Foreskin keratinocyte (primary cell): Measurements from ENCODE around the genes DEUP1 and PIWIL4.

DNA sequence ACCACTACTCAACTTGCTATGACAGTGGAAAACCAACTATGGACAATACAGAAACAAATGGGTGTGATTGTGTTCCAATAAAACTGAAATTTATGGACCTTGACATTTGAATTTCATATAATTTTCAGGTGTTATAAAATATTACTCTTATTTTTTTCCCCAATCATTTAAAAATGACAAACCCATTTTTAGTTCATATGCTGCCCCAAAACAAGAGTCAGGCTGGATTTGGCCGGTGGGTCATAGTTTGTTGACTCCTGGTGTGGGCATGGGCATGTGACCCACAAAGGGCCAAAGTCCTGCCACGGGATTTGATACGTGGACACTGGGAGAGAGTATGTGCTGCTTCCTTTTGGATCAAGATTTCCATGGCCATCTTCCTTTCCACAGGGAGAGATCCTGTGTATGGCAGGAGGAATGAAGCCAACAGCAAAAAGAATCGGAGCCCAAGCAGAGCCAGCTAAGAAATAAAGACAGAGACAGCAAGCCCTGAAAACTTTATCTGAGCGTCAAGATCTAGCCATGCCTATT lies 26.9 kb upstream of the FZD4 start:
- RAMPAGE, total RNA = no peak

DNA sequence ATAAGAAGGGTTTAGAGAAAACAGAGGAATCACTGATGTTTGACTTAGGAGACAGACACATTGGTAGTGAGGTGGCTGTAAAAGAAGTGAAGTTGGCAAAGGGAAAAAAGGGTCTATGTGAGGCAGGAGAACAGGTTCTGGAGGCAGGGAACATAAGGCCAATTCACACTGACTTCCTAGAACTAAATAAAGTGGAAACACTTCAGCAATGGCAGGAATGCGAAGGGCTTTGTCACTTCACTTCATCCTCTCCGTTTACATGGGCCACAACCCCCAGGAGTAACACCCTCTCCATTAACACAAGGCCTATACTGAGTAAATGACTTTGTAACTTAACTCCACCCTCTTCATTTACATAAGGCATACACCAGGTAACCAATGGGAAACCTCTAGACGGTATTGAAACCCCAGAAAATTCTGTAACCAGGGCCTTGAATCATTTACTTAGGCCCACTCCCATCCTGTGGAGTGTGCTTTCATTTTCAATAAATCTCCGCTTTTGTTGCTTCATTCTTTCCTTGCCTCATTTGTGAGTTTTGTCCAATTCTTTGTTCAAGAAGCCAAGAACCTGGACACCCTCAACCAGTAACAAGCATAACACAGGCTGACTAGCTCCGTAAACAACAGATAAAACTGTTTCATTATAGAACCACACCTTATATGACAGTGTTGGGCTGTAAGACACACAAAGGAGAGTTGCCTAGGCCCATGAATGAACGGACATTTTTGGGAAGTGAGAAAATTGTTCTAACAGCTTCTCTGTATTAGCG lies 36.4 kb downstream of the CTSC start:
- RAMPAGE, total RNA = no peak

GRCh38 chr11:88307809-88308506 lies 29.6 kb downstream of the CTSC start:
- RAMPAGE, total RNA = no peak

DNA sequence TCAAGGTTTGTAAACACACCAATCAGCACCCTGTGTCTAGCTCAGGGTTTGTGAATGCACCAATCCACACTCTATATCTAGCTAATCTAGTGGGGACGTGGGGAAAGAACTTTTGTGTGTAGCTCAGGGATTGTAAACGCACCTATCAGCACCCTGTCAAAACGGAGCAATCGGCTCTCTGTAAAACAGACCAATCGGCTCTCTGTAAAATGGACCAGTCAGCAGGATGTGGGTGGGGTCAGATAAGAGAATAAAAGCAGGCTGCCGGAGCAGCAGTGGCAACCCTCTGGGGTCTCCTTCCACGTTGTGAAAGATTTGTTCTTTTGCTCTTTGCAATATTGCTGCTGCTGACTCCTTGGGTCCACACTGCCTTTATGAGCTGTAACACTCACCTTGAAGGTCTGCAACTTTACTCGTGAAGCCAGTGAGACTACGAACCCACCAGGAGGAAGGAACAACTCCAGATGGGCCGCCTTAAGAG lies 33.3 kb downstream of the NAALAD2 start:
- RAMPAGE, total RNA = no peak

DNA sequence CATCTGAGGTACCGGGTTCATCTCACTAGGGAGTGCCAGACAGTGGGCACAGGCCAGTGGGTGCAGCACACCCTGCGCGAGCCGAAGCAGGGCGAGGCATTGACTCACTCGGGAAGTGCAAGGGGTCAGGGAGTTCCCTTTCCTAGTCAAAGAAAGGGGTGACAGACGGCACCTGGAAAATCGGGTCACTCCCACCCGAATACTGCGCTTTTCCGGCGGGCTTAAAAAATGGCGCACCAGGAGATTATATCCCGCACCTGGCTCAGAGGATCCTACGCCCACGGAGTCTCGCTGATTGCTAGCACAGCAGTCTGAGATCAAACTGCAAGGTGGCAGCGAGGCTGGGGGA lies 55.2 kb upstream of the FAT3 start:
- RAMPAGE, total RNA = no peak

DNA sequence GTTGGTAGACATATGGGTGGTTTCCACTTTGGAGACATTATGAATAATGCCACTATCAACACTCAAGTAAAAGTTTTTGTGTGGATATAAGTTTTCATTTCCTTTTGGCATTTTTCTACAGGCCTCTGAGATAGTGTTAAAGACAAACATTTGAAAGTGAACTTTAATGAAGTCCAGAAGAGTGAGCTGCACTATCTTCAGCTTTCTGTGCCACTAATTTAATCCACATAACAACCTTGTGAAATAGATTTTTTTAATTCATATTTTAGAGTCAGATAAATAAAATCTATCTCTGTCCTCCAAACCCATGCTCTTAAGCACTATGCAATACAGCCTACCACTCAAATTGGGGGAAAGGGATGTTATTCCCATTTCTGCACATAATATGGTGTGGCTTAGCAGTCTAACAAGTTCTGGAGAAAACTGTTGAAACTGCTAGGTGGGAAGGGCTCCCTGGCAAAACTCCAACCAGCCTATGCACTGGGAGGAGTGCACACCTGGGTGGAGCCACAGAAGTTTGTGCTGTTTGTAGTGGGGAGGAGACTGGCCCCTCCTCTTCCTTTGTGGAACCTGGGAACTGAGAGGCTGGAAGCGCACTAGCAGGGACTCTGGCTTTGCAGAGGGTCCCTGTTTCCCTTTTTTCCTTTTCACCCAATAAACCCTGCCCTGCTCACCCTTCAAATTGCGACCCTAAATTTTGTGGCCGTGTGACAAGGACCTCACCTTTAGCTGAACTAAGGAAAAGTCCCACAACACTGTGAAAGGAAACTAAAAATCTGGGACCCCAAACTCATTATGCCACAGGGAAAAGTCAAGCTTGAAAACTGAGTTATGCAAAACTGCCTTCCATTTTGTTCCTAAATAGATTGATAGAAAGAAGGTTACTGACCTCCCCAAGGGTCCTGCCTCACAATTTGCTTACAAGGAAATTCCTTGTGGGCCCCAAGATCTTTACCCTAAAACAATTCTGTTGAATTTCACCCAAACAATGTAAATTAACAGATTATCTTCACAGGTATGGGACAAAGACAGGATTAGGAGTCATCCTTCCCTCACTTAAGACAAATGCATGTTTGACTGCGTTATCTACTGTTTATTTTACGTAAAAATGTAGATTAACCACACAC lies 81.2 kb downstream of the SLC36A4 start:
- RAMPAGE, total RNA = no peak

DNA sequence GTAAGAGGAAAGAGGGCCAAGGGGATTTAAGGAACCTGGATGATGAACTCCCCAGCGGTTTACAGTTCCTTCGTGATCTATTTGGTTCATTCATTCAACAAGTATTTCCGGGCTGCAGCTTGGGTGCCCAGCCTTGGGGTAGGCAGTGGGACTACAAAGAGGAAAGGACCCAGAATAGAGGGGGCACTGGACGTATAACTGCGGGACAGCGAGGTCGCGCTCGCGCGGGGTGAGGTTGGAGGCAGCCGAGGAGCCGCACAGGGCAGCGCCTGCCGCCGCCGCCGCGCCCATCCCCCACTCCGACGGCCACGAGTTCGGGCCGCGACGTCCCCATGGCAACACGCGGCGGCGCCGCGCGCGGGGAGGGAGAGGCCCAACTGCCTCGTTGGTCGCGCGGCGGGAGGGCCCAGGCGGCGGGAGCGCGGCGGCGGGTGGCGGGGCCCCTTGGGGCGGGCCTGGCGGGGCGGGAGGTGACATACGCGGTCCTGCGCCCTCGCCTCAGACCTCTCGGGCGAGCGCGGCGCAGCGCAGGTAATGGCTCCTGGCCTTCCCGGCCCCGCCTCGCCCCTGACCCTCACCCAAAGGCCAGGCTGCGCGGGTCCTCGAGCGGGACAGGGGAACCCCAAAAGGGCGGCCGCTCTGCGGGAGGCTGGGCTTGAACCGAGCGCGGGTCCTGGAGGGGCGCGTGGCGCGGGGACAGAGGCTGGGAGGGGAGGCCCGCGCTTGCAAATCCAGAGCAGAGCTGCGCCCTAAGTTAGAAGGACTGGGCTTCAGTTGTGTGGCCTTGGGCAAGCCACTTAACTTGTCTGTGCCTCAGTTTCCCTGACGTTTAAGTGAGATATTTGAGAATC lies at the start of gene DEUP1:
TSS of gene DEUP1 (plus strand) at position 501 of the 851 bp plus-strand sequence.
- RAMPAGE, total RNA = no peak

GRCh38 chr11:93529485-93530240 lies 13.5 kb downstream of the SMCO4 start:
- RAMPAGE, total RNA = no peak

- RAMPAGE, total RNA = no peak
Observed at GRCh38 chr11:93537750-93538329, 5.4 kb downstream of the SMCO4 start.

DNA sequence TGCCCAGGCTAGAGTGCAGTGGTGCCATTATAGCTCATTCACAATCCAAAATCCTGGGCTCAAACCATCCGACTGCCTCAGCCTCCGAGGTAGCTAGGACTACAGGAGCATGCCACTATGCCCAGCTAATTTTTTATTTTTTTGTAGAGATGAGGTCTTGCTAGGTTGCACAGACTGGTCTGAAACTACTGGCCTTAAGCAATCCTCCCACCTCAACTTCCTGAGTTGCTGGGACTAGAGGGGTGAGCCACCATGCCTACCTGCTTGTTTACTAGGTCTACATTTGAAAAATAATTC lies 22.0 kb downstream of the TAF1D start:
- RAMPAGE, total RNA = no peak

DNA sequence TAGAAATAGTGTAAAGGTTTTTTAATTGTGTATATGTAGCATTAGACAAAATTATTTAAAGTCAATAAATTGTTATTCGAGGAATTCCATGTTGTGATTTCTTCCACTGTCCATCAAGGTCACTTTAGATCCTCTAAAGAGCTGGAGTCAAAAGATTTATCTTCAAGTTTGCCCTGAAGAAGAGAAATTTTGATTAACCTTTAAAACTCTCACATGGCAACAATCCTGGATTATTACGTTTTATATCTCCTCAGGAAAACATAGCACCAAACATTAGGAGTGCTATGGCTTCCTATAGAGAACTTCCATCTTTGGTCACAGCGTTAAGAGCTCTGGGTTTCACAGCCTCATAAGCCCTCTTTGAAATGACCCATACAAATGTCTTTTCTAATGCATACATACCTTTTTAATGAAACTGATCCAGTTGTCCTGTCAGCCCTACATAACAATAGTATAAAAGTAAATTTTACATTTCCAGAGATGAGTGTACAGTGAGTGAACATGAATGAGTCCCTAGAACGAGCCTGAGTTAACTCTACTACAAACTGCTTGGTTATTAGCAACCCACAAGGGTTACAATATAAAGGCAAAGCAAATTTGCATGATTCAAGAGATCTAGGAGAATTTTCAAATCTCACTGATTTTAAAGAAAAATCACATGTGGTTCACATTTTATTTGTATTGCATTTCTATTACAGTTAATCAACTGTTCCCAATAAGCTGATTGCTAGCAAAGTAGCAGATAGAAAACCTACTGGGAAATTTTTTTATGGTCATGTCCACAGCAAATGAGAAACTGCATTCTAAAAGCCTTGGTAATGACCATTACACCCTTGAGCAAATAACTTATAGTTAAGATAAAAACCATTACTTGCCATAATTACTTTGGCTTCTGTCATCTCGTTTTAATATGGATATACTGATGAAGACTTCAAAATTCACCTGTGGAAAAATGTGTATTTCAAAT lies 10.7 kb downstream of the TAF1D start:
- RAMPAGE, total RNA = no peak

GRCh38 chr11:93731242-93731972 lies 9.9 kb downstream of the TAF1D start:
- RAMPAGE, total RNA = no peak

GRCh38 chr11:93737840-93738969 lies 3.1 kb downstream of the TAF1D start:
- RAMPAGE, total RNA = no peak

DNA sequence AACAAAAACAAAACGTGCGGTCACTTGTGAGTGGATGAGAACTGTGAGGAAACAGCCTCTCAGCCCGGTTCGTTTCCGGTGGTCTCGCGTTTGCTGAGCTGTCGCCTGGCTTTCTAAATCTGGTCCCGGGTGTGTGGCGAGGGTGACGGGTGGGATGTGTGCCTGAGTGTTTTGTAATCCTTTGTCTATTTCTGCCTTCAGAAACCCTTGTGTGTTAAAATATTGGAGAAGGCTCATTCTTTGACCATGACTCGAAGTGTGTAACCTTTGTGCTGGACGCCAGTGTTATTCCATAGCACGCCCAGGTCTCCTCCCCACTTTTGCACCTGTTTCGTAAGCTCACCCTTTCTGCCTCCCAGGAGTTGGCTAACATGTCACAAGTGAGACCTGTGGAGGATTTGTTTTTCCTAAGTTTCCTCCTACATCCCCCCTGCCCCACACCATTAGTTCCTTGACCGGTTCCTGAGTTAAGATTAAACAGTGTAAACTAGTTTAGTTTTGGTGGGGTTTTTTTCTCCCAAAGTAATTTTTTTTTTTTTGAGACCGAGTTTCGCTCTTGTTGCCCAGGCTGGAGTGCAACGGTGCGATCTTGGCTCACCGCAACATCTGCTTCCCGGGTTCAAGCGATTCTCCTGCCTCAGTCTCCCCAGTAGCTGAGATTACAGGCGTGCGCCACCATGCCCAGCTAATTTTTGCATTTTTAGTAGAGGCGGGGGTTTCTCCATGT lies 453 bp downstream of the C11orf54 start:
- RAMPAGE, total RNA = no peak

DNA sequence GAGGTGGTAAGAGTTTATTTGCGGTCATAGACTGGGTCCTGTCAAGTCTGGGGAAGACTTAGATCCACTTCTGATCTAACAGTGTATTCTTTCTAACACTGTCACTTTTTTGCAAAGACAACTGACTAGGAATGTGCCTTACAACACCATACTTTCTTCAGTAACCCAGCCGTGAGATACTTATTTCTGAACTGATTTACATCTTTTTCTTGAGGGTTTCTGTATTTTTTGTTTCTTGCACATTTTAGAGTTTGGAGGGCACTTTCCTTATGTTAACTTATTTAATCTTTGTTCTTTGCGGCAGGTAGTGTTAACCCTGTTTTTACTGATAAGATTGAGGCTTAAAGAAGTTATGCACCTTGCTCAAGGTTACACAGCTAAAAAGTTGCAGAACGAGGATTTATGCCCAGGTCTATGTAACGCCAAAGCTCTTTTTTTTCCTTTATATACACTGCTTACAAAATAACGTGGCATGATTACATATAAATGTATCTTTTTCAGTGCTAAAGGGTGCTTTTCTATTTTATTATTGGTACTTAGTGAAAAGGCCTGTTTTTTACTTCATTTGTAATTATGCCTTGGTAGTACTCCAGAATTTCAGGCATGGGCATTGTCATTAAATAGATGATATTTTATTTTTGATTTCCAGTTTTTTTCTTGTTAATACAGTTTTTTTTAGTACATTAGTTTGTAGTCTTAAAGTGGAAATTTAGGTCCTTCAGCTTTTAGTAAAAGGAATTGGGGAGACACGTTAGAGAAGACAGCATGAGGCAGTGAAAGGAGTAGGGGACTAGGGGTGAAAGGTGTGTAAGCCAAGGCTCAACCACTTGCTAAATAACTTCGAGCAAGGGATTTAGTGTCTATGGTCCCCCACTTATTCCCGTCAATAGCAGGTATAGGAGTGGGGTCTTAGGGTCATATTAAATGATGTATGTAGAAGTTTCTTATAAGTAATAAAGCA lies 14.0 kb downstream of the MED17 start:
- RAMPAGE, total RNA = no peak

DNA sequence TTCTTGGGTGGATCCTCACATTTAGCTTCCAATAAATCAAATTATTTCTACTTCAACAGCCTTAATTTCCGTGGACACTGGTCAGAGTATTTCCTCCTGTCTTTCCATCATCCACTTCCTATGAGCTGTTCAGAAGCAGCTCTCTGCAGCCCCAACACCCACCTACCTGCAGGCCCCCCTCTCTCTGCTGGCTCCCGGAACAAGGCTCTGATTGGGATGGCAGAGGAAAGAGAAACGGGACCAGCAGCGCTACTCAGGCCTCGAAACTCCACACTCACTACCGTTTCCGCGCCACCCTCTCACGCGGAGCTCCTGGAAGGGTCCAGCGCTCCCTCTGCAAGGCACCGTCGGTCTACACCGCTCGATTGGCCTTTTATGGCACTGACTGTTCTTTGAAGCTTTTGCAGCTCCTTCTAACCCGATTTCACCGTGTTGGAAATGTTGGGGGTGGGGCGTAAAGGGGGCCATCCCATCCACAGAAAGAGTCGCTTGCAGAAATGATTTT lies 429 bp upstream of the PANX1 start:
- RAMPAGE, total RNA = no peak

- RAMPAGE, total RNA = no peak
Observed at GRCh38 chr11:94200796-94201663, 72.4 kb downstream of the PANX1 start.

DNA sequence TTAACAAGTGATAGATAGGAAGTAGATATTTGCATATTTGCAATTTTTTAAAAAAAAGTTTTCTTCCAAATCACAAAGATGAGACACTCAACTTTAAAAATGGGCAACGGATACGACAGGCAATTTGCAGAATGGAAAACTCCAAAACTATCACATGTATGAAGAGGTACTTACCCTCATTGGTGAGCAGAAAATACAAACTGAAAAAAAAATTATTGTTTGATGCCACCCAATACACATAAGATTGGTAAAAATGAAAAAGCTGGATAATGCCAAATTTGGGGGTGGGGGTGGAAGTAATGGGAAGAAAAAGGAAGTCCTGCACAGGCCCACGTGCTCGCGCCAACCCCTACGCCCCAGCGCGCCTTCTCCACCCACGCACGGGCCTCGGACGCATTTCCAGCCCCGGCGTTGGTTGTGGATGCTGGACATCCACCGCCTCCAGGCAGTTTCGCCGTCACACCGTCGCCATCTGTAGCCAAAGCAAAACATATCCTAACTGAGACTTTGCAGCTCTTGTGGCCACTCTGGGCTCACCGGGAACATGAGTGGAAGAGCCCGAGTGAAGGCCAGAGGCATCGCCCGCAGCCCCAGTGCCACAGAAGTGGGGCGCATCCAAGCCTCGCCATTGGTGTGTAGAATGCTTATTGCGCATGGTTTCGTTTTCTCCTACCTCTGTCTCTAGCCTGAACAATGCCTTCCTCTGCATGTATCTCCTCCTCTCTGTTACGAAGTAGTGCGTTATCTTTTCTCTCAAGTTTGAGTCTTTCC lies at the start of gene PIWIL4:
TSS of gene PIWIL4 (plus strand) at position 394 of the 771 bp plus-strand sequence.
- RAMPAGE, total RNA = no peak

- RAMPAGE, total RNA = no peak
Observed at GRCh38 chr11:94650072-94650574, 83.0 kb downstream of the PIWIL4 start.

- RAMPAGE, total RNA = start-site peak on the plus strand at chr11:94706411-94706549, 27 and 43 reads in 2 replicates
Observed at GRCh38 chr11:94706274-94706665, 61.9 kb upstream of the AMOTL1 start.